ENCODE results near the genes FZD8, ZNF248 and ZNF25.

- PRO-cap = no peak
- RAMPAGE, long total RNA, 3 experiments = no peak in any of the 3 experiments
These were observed 123.3 kb downstream of the NRP1 start for GRCh38 chr10:33211181-33211466.

DNA sequence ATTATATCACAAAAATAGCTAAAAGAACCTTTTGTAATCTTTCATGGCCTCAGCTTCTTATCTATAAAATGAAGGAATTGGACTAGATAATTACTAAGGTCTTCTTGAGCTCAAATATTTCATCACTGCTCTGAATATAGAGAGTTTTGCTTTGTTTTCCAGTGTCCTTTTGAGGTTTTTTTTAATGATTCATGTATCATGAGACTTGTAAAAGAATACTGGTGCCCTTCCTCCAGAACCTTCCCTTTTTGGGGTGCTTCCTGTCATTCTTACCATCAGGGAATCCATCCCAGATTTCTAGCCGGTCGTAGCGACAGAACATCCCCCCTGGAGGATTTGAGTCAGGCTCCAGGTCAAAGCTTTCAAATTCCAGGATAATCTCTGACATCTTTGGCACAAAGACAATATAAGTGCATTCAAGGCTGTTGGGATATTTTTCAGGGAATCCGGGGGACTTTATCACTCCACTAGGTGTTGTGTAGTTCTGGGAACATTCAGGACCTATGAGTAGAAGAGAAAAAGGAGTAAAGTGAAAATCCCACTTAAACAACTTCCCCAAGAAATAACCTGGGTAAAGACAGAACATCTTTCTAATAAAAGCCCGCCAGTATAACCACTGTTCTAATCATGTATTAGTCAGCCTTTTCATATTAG lies 71.0 kb downstream of the NRP1 start:
- PRO-cap = no peak
- RAMPAGE, long total RNA, 3 experiments = no peak in any of the 3 experiments

- PRO-cap = no peak
- RAMPAGE, long total RNA, 3 experiments = no peak in any of the 3 experiments
These were observed 18.6 kb downstream of the NRP1 start for GRCh38 chr10:33315945-33316273.

- PRO-cap = no peak
- RAMPAGE, long total RNA, 3 experiments = no peak in any of the 3 experiments
These were observed 712.8 kb downstream of the PARD3 start for GRCh38 chr10:34101987-34102964.

GRCh38 chr10:34526055-34526636 lies 288.9 kb downstream of the PARD3 start:
- PRO-cap = no peak
- RAMPAGE, long total RNA, 3 experiments = no peak in any of the 3 experiments

GRCh38 chr10:34760346-34760963 lies 54.6 kb downstream of the PARD3 start:
- PRO-cap = no peak
- RAMPAGE, long total RNA, 3 experiments = no peak in any of the 3 experiments

DNA sequence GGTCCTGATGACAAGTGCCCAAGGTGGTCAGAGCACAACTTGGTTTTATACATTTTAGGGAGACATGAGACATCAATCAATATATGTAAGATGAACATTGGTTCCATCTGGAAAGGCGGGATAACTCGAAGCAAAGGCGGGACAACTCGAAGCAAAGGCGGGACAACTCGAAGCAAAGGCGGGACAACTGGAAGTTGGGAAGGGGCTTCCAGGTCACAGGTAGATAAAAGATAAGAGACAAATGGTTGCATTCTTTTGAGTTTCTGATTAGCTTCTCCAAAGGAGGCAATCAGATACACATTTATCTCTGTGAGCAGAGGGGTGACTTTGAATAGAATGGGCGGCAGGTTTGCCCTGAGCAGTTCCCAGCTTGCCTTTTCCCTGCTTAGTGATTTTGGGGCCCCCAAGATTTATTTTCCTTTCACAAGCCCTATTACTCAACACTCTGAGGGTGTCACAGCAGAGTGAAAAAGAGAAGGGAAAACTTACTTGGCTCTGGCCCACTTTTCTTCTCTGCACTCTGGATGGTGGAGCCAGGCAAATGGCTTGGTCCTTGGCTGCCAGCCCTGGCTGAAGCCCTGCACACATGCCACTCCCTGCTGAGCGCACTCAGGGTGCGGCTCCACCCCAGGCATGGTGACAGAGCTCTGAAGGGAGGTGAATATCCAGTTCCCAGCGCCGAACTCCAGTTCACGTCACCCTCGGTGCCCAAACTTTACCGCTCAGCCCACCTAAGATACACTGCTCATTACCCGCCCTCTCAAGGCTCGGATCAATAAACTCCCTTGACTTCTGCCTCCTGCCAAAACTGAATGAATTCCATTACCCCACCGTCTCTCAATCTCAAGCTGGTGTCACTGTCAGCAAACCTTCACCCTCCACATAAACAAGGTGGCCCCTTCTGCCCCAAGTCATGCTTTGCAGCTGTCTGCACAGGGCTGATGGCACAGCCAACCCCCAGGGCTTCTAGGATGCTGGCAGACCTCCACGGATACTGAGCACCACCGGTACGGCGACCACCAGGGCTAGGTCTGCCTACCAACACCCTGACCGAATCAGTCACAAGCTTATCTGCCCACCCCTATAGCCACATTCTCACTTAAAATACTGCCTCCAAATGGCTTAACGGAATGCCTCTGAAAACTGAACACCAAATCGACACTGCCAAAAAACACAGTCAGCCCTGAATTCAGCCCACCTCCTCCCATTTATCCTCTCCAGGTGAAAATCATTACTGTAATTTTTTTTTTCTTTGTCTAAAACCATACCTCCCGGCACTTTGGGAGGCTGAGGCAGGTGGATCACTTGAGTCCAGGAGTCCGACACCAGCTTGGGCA lies 46.4 kb downstream of the PARD3 start:
- PRO-cap = no peak
- RAMPAGE, long total RNA, 3 experiments = no peak in any of the 3 experiments

DNA sequence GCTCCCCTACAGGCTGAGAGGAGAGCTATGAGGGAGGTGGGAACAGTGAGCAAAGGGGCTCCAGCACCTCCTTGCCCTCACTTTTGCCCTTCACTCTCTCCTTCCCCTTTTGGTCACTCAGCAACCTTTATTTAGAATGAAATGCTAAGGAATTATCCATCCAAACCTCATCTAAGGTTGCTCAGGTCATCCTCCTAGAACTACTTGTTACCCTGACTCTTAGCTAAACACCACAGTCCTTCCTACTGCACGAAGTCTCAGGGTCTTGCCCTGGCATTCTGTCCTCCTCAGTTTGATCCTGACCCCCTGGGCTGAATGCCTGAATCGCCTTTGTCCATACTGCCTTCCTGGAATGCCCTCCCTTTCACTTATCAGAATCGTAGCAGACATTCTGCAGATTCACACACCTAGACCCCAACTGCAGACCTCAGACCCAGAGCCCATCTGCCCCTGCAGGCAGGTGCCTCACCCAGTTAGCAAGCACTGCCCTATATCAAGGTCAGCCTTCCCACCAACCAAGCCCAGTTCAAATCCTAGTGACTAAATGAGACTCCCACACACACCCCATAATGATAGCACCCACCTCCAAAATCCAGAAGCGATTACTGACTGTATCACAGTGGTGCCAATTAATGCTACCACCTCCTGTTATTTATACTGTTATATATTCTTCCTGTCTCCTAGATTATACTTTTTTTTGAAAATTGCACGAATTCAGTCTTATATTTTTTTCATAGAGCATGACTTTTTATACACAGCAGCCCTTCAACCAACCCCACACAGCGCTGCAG lies 3.9 kb downstream of the PARD3 start:
- PRO-cap = no peak
- RAMPAGE, long total RNA, 3 experiments = no peak in any of the 3 experiments

DNA sequence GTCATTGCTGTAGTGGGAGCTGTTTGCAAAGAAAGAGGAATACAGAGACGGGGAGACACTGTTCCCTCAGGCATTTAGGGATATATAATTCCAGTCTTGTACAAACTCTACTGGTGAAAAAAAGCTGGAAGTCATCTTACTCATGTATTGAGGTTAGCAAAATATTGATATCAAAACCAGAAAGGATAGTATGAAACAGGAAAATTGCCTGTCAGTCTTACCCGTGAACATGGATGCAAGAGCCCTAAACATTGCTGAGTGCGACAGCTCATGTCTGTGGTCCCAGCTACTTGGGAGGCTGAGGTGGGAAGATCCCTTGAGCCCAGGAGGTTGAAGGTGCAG lies 26.9 kb upstream of the PARD3 start:
- PRO-cap = no peak
- RAMPAGE, long total RNA, 3 experiments = no peak in any of the 3 experiments

DNA sequence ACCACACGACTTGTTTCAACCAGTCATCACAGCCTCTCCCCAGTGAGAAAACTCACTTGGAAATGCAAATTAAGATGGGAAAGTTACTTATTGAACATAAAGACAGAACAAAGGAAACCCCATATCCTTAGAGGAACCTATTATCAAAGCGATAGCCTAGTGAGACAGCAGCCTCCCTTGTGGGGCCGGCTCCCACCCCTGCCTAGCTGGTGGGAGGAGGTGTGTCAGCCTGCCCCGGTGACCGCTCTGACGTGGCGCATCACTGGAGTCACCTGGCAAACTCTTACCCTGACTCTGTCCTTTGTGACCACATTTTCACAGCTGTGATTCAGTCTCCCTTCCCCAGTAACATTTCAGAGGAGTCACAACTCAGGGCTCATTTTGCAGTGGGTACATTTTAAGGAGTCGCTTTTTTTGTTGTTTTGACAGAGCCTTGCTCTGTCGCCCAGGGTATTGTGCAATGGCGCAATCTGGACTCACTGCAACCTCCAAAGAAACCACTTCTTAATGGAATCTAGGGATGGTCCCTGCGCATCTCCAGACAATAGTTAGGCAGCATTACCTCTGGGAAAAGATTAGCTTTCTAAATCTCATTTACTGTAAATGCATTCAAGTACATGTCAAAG lies 126.7 kb upstream of the PARD3 start:
- PRO-cap = no peak
- RAMPAGE, long total RNA, 3 experiments = no peak in any of the 3 experiments

DNA sequence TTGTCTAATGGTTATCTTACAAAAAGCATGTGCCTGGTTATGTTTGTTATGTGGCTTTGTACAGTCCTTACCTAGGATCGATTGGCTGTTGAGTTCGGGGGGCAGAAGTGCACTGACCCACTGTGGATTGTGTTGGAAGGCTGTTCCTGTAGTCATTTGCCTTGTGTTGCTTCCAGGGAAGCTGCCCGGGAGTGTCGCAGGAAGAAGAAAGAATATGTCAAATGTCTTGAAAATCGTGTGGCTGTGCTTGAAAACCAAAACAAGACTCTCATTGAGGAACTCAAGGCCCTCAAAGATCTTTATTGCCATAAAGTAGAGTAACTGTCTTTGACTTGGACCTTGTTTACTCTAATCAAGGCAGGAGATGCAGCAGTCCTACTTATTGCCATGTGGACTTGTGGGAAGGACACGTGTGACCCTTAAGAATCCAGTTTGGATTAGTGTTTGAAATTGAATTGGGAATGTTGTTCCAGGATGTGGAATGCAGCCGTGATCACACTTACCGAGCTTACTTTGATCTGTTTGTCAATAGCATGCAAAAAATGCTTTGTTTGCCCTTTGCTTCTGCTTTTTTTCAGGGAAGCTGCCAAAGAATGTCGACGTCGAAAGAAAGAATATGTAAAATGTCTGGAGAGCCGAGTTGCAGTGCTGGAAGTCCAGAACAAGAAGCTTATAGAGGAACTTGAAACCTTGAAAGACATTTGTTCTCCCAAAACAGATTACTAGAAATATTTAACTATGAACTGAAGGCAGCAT lies 84.6 kb downstream of the CREM start:
- PRO-cap = no peak
- RAMPAGE, long total RNA, 3 experiments = no peak in any of the 3 experiments

DNA sequence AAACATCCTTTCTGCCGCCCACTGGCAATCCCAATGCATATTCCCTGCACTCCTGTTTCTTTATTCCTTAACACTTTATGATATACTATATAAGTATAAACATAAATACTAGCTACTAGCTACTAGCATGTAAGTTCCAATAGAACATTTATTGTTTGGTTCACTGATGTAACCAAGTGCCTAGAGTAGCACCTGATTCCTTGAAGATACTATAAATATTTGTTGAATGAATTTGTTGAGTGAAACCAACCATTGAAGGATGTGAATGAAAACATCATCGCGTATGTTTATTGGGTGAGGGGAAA lies 5.0 kb downstream of the CCNY start:
- PRO-cap = no peak
- RAMPAGE, long total RNA, 3 experiments = no peak in any of the 3 experiments

DNA sequence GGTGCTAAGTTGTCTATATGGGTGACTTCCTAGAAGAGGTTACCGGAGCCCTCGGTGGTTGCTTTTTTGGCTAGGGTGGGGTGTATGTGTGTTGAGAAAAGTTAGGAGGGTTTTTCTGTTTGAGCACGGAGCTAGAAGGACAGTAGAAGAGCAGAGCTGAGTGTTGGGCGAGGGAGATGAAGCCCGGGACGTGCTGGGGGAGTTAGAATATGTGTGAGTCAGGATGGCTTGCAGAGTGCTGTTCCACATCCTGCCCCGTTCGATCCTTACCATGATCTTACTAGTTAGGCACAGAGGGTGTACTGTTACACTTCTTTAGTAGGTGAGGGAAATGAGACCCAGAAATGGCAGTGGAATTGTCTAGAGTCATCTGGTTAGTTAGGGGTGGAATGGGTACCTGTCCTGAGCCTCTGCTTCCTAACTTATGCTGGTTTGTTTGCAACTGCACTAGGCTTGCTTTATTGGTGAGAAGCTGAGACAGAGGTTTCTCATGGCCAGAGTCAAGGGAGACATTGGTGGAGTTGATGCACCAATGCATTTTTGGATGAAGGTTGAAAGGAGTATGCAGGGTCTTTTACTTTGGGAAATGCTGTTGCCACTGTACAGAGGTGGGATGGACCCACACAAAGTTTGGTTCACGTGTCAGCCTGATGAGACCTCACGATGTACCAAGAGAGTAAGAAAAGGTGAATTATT lies 42.3 kb downstream of the CCNY start:
- PRO-cap = no peak
- RAMPAGE, long total RNA, 3 experiments = no peak in any of the 3 experiments

- PRO-cap = no peak
- RAMPAGE, long total RNA, 3 experiments = start-site peak on the plus strand in 1 of 3 experiments, at chr10:35394996-35395441 at its widest, 14 reads per replicate
These were observed 58.7 kb downstream of the CCNY start for GRCh38 chr10:35394911-35395477.

GRCh38 chr10:35465085-35465635 lies 128.9 kb downstream of the CCNY start:
- PRO-cap = no peak
- RAMPAGE, long total RNA, 3 experiments = no peak in any of the 3 experiments

GRCh38 chr10:35641980-35643051 lies at the start of gene FZD8:
FZD8 (minus strand) TSS chr10:35642296.
- PRO-cap = bidirectional peak, plus-strand start at chr10:35642439, minus-strand start at chr10:35642296
- RAMPAGE, long total RNA, 3 experiments = start-site peak on the minus strand in 1 of 3 experiments, at chr10:35642256-35642299 at its widest, 5 reads per replicate

GRCh38 chr10:37832210-37832867 lies 25.1 kb downstream of the ZNF248 start:
- PRO-cap = no peak
- RAMPAGE, long total RNA, 3 experiments = no peak in any of the 3 experiments

DNA sequence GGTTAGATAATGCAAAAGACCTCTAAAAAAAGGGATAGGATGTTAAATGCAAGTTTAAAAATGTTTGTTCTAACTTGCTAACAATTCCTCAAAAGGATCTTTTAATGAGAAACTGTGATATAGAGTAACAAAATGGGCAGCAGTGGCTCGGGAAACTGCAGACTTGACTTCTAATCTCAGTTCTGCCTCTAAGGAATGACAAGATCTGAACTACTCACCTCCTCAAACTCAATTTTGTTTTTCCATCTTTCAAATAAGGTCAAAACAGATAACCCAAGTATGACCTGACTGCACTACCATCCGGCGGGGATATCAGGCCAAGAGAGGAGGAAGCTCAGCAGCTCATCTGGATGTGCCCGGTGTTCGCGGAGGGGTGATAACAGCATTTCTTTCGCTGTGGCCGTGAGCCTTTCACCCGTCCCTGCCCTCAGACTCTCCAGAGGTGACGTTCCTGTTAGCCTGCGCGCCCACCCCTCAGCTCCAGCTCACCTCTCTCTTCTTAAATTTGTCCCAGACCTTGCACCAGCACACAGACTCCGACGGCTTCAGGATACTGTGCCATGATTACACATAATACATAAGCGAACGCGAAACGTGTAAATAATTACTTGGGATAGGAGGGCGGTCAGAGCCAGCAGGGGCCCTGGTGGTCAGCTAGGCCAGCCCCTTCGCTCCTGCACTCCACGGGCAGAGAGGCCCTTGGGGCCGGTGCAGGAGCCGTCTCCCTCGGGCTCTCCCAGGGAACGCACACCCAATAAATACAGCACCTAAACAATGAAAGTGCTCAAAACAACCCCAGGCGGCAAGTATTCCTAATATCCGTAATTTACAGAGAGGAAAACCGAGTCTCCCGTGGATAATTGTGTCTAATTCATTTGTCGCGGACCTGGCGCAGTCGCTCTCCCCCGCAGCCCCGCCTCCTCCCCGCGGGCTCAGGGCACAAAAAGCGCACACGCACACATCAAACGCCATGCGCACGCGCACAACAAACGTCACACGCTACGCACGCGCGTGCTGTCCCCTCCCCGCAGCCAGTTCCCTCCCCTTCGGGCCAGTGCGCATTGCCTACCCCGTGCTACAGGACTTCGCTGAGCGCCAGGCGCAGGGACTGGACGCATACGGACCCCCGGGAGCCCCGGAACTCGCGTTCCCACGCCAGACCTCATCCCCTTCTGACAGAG lies at the start of gene ZNF248:
Gene ZNF248 (minus strand): TSS at position 915 of the 1,181 bp plus-strand sequence.
- PRO-cap = bidirectional peak, plus-strand start at position 1,054 of the sequence, minus-strand start at position 915 of the sequence
- RAMPAGE, long total RNA, 3 experiments = start-site peak on the minus strand in 2 of 3 experiments, centred at positions 917 to 928 of the sequence, 79 to 83 reads per replicate

DNA sequence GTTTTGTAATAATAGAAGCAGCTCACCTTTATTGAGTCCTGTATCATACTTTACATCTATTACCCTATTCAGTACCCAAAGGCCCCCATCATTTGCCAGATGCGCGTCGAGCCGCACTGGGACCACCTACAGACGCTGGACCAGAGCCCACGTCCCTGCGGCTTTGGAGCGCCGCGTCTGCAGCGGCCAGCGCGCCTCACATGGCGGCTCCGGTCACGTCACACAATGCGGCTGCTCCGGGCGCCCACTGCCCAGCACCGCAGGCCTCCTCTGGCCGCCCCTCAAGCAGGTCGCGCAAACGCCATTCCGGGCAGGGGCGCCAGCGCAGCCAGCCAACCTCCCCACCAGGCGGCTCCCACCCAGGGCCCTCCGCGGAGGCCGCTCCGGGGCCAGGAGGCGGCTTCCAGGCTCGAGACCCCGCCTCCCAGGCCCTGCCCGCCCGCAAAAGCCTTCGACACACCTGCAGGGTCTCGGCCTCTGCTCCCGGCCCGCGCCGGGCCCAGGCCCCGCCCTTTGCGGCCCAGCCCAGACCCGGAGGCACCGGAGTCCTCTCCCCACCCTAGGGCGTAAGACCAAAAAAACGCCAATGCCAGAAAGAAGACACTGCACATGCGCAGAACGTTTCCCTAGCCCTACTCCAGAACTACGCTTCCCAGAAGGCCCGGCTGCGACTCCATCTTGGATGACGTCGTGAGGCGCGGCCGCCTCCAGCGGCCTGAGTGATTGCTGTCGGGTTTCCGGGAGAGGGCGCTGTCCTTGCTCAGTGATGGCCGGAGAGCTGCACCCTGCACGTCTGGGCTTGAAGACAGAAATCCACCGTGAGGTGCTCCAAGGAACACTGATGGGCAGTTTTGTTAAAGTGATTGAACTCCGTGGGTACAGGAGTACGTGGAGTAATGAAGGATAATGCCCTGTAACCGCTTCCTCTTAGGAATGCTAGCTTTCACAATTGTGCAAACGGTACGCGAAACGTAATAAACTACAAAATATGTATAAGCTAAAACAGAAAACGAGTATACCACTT lies at the start of gene ZNF25:
Gene ZNF25 (minus strand): TSS at position 602 of the 1,024 bp plus-strand sequence.
- PRO-cap = bidirectional peak, plus-strand start at position 189 of the sequence, minus-strand start at position 179 of the sequence; bidirectional peak, plus-strand start at position 753 of the sequence, minus-strand start at position 501 of the sequence
- RAMPAGE, long total RNA, 3 experiments = start-site peak on the minus strand in 3 of 3 experiments, centred at positions 526 to 538 of the sequence, 272 to 413 reads per replicate

- PRO-cap = no peak
- RAMPAGE, long total RNA, 3 experiments = no peak in any of the 3 experiments
These were observed 35.4 kb upstream of the ZNF37A start for GRCh38 chr10:38058703-38059250.